SK-N-SH (cell line): ENCODE results near the genes GAL and MRGPRD.

GRCh38 chr11:68684142-68685320 is at the start of gene GAL:
Gene GAL, plus strand, starts transcription at chr11:68684544.
- RRBS, result 10% methylated on average over 45 of the region's 126 CpGs
CAGE:
- cytosol, long polyA plus RNA, result no peak
- long polyA plus RNA, result no peak
- nucleus, long polyA plus RNA, result no peak

DNA sequence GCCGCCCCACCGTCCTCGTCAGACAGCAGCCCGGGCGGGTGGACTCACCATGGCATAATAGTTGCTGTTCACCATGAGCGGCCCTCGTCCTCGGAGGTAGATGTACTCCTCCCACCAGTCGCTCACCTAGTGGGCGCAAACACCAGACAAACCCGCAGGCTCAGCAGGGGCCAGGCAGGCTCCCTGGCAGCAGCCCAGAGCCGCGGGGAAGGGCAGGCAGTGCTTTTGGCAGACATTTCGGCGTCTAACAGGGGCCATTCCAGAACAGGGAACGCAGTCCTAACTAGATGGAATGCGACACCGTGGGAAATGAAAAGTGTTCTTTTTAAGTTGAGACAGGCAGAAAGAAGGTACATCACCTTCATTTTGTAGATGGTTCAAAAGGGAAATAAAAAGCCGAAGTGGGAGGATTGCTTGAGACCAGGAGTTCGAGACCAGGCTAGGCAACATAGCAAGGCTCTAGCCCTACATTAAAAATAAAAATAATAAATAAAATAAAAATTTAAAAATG is 44.9 kb downstream of the CPT1A start:
- RRBS, result no CpG with 5 or more reads among the region's 20 CpGs
CAGE:
- cytosol, long polyA plus RNA, result no peak
- long polyA plus RNA, result no peak
- nucleus, long polyA plus RNA, result no peak

GRCh38 chr11:68857329-68857670 is 15.6 kb upstream of the CPT1A start:
- RRBS, result no CpG with 5 or more reads among the region's 4 CpGs
CAGE:
- cytosol, long polyA plus RNA, result no peak
- long polyA plus RNA, result no peak
- nucleus, long polyA plus RNA, result no peak

DNA sequence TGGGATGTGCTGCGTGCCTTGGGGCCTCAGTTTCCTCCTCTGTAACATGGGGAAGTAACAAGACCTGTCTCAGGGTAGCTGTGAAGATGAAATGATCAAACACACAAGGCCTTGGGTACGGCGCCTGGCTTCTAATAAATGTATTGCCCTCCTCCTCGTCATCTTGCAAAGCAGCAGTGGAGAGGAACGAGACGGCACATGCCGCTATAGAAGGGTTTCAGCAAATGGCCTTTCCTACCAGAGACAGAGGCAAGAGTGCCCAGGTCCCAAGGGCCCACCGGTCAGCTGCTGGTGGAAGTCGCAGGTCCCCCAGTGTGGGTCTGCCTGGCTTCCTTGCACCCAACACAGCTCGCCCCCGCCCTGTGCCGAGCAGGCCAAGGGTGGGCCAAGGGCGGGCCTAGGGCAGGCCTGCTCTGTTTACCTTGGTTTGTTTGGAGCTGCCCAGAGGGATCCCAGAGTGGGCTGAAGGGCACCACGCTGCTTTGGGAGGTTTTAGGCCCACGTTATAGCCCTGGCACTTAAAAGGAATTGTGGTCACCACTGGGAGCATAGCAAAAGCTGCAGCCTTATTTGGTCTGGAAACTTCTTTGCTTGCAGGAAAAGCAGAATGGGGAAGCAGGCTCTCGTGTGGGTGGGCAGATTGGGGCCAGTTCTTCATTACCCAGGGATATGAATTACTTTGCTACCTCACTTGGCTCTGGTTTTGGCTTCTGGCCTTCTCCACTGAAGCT is 38.1 kb downstream of the MRGPRD start:
- RRBS, result no CpG with 5 or more reads among the region's 16 CpGs
CAGE:
- cytosol, long polyA plus RNA, result no peak
- long polyA plus RNA, result no peak
- nucleus, long polyA plus RNA, result no peak

DNA sequence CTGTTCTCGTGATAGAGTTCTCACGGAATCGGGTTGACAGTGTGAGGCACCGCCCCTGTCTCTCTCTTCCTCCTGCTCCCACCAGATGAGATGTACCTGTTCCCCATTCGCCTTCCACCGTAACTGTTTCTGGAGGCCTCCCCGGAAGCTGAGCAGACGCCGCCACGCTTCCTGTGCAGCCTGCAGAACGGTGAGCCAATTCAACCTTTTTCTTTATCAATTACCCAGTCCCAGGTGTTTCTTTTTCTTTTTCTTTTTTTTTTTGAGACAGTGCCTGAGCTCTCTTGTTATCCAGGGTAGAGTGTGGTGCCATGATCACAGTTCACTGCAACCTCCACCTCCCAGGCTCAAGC is 17.9 kb downstream of the MRGPRD start:
- RRBS, result no CpG with 5 or more reads among the region's 11 CpGs
CAGE:
- cytosol, long polyA plus RNA, result no peak
- long polyA plus RNA, result no peak
- nucleus, long polyA plus RNA, result no peak

- RRBS, result no CpG with 5 or more reads among the region's 7 CpGs
CAGE:
- cytosol, long polyA plus RNA, result no peak
- long polyA plus RNA, result no peak
- nucleus, long polyA plus RNA, result no peak
Measured at GRCh38 chr11:68980865-68981332, at the start of gene MRGPRD. Gene MRGPRD, minus strand, starts transcription at chr11:68980986.

- RRBS, result no CpG with 5 or more reads among the region's 20 CpGs
CAGE:
- cytosol, long polyA plus RNA, result no peak
- long polyA plus RNA, result no peak
- nucleus, long polyA plus RNA, result no peak
Measured at GRCh38 chr11:69018625-69019348, 5.7 kb upstream of the MRGPRF start.

DNA sequence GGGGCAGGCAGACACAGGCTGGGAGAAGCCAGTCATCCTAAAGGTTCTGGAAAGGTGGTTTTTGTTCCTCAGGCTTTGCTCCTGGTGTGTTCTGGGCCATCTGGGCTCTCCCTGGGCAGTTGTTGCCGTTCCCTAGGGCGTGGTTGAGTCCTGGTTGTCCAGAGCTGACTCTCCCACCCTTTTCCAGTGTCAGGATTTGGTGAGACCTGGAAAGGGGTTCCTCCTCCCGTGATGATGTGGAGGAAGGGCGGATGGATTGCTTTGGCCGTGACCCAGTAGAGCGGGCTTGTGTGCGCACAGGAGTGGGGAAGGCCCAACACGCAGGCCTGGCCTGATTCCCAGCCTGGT is 26.0 kb downstream of the TPCN2 start:
- RRBS, result no CpG with 5 or more reads among the region's 8 CpGs
CAGE:
- cytosol, long polyA plus RNA, result no peak
- long polyA plus RNA, result no peak
- nucleus, long polyA plus RNA, result no peak

DNA sequence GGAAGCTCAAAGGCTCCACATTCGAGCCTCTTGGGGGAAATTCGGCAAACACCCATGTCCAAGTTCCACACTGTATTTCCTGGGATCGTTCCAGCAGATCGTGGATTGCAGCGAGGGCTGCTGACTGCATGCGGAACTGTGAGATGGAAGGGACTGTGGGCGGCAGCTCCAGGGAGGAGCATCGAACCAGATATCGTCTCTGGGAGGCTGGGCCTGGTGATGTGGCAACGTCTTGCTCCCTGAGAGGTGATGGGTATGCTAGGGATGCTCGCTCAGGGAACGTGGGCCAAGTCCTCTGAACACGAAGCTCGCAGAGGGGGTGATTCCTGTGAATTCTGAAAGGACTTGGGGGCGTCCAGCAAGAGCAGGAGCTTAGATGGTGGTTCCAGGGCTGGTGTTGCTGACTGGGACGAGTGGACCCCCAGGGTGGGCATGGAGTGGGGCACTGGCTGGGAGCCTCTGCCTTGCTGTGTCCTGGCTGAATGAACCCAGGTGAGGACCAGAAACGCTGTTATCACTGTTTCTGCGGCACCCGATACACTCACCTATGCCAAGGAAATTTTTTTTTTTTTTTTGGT is 3.2 kb downstream of the SMIM38 start:
- RRBS, result no CpG with 5 or more reads among the region's 19 CpGs
CAGE:
- cytosol, long polyA plus RNA, result no peak
- long polyA plus RNA, result no peak
- nucleus, long polyA plus RNA, result no peak

- RRBS, result no CpG with 5 or more reads among the region's 18 CpGs
CAGE:
- cytosol, long polyA plus RNA, result no peak
- long polyA plus RNA, result no peak
- nucleus, long polyA plus RNA, result no peak
Measured at GRCh38 chr11:69273031-69273698, 20.8 kb upstream of the MYEOV start.

- RRBS, result no CpG with 5 or more reads among the region's 3 CpGs
CAGE:
- cytosol, long polyA plus RNA, result no peak
- long polyA plus RNA, result no peak
- nucleus, long polyA plus RNA, result no peak
Measured at GRCh38 chr11:69348336-69348882, 54.5 kb downstream of the MYEOV start.

- RRBS, result no CpG with 5 or more reads among the region's 6 CpGs
CAGE:
- cytosol, long polyA plus RNA, result no peak
- long polyA plus RNA, result no peak
- nucleus, long polyA plus RNA, result no peak
Measured at GRCh38 chr11:69359877-69360700, 66.1 kb downstream of the MYEOV start.

DNA sequence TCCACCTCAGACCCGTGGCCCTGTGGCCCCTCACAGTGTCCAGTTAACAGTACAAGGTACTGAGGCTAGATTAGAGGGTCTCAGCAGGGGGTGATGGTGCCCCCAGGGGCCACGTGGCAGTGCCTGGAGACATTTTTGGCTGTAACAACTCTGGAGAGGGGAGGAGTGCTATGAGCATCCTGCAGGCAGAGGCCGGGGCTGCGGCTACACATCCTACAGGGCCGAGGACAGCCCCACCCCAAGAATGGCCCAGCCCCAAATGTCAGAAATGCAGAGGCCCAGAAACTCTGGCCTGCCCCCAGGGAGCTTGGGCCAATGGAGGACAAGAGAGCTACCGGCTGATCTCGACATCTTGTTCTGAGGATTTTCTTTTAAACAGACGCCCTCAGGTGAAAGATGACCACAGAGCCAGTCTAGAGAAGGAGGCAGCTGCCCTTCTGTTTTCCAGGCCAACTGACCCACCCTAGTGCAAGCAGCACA is 102.2 kb downstream of the MYEOV start:
- RRBS, result no CpG with 5 or more reads among the region's 8 CpGs
CAGE:
- cytosol, long polyA plus RNA, result no peak
- long polyA plus RNA, result no peak
- nucleus, long polyA plus RNA, result no peak

GRCh38 chr11:69409863-69410216 is 115.9 kb downstream of the MYEOV start:
- RRBS, result no CpG with 5 or more reads among the region's 5 CpGs
CAGE:
- cytosol, long polyA plus RNA, result no peak
- long polyA plus RNA, result no peak
- nucleus, long polyA plus RNA, result no peak

- RRBS, result 94% methylated on average over 2 of the region's 8 CpGs
CAGE:
- cytosol, long polyA plus RNA, result no peak
- long polyA plus RNA, result no peak
- nucleus, long polyA plus RNA, result no peak
Measured at GRCh38 chr11:69464483-69464984, 170.6 kb downstream of the MYEOV start.

DNA sequence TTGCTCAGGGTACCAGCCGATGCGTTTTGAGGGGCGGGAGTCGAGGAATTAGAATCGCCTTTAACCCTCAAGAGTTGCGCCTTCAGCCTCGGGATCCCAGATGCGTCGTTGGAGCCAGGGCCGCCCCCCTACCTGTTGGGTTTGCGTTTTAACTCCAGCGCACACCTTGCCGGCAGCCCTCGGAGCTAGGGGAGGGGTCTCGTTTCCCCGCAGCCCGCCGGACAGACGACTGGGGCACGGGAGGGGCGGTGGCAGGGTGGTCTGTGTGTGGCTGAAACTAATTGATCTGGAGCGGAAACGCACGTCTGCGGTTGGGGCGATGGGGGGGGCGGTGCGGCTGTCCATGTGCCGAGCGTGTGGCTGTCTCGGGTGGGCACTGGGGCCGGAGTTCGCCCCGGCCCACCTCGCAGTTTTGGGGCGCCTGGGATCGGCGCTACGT is 3.3 kb upstream of the CCND1 start:
- RRBS, result 94% methylated on average over 6 of the region's 39 CpGs
CAGE:
- cytosol, long polyA plus RNA, result no peak
- long polyA plus RNA, result no peak
- nucleus, long polyA plus RNA, result no peak

DNA sequence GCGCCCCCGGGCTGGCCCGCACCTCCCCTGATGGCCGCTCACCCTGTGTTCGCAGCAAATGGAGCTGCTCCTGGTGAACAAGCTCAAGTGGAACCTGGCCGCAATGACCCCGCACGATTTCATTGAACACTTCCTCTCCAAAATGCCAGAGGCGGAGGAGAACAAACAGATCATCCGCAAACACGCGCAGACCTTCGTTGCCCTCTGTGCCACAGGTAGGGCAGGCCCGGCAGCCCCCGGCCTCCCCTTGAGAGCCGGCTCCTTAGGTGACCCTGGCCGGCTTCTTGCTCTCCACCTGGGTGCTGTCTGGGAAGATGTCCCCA is 2.8 kb downstream of the CCND1 start:
- RRBS, result no CpG with 5 or more reads among the region's 17 CpGs
CAGE:
- cytosol, long polyA plus RNA, result no peak
- long polyA plus RNA, result no peak
- nucleus, long polyA plus RNA, result no peak

- RRBS, result no CpG with 5 or more reads among the region's 23 CpGs
CAGE:
- cytosol, long polyA plus RNA, result no peak
- long polyA plus RNA, result no peak
- nucleus, long polyA plus RNA, result no peak
Measured at GRCh38 chr11:69666101-69666593, 9.0 kb downstream of the LTO1 start.

- RRBS, result 2% methylated on average over 15 of the region's 46 CpGs
CAGE:
- cytosol, long polyA plus RNA, result no peak
- long polyA plus RNA, result no peak
- nucleus, long polyA plus RNA, result no peak
Measured at GRCh38 chr11:69704532-69705034, 761 bp upstream of the FGF19 start.

- RRBS, result no CpG with 5 or more reads among the region's 17 CpGs
CAGE:
- cytosol, long polyA plus RNA, result no peak
- long polyA plus RNA, result no peak
- nucleus, long polyA plus RNA, result no peak
Measured at GRCh38 chr11:70048342-70049548, 29.4 kb upstream of the ANO1 start.